Hair follicular keratinocyte (primary cell): ENCODE measurements around a stretch of chr12.

DNA sequence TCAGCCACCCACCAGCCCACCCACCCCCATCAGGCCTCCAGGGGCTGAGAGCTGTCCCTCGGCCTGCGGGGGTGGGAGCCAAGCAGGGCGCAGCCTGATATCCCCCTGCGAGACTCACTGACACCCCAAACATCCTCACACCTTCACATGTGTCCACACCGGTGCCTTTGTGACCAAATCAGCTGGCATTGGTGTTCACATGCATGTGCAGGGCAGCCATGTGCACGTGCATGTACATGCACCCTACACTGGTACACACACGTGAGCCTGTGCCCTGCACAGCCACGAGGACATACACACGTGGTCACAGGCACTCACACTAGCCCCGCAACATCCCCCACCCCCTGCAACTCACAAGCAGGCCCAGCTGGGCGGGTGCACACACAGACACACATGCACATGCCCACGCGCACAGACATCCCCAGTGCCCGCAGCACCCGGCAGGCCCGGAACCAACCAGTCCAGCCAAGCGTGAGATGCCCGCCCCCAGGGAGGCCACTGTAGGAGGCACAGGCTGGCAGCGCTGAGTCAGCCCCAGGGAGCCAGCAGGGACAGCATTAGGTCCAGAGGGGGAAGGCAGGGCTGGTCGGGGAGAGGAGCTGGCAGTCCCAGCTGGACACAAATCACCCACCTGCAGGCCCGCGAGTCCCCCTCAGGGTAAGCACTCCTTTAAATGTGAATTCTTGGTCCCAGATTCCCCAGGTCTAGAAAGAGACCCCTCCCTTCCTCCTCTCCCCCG, 5.3 kb downstream of the RASAL1 start:
- RAMPAGE, long total RNA: no peak

DNA sequence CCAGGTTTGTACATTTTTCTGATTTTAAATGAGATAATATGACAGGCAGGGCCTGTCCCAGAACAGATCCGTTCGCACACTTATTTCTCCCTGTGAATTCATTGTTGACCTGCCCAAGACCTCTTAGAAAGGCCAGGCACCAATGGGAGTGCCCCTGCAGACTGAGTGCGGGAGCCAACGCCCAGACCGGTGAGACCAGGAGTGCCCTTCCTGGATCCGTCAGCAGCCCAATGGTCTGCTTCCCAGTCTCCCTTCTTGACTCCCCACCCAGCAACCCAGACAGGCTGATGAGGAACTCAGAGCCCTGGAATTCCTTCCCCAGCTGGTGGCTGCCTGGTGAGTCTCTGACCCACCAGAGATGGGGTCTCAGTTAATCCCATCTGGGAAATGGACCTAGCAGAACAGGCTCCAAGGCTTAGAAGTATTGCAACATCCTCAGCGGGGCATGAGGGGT, 1.4 kb upstream of the RASAL1 start:
- RAMPAGE, long total RNA: no peak

- RAMPAGE, long total RNA: no peak
These were observed 12.0 kb downstream of the CFAP73 start for GRCh38 chr12:113161193-113162198.

- RAMPAGE, long total RNA: no peak
These were observed 1.2 kb downstream of the TPCN1 start for GRCh38 chr12:113222471-113222894.

- RAMPAGE, long total RNA: no peak
These were observed 21.3 kb downstream of the TPCN1 start for GRCh38 chr12:113242480-113243068.

GRCh38 chr12:113293138-113293867, 41.6 kb downstream of the SLC8B1 start:
- RAMPAGE, long total RNA: no peak

- RAMPAGE, long total RNA: no peak
These were observed 6.1 kb downstream of the SDS start for GRCh38 chr12:113397530-113397978.

GRCh38 chr12:113413424-113413973, 8.7 kb upstream of the SDSL start:
- RAMPAGE, long total RNA: no peak

DNA sequence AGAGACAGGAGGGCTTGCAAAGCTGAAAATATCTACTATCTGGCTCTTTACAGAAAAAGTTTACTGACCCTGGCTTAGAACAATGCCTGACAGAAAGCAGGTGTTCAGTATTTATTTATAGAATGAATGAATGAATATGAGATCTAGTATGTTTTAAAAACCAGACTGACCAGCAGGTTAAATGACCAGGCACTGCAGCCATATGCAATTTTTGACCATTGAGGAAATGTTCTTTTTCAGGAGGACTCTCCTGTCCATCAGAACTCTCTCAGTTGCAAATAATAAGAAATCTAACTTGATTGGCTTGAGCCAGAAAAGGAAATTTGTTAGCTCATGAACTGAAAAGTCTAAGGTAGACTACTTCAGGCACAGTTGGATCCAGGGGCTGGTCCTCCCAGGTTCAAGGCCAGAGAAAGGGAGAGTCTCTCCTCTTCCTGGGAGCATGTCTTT, 35.5 kb upstream of the LHX5 start:
- RAMPAGE, long total RNA: no peak

DNA sequence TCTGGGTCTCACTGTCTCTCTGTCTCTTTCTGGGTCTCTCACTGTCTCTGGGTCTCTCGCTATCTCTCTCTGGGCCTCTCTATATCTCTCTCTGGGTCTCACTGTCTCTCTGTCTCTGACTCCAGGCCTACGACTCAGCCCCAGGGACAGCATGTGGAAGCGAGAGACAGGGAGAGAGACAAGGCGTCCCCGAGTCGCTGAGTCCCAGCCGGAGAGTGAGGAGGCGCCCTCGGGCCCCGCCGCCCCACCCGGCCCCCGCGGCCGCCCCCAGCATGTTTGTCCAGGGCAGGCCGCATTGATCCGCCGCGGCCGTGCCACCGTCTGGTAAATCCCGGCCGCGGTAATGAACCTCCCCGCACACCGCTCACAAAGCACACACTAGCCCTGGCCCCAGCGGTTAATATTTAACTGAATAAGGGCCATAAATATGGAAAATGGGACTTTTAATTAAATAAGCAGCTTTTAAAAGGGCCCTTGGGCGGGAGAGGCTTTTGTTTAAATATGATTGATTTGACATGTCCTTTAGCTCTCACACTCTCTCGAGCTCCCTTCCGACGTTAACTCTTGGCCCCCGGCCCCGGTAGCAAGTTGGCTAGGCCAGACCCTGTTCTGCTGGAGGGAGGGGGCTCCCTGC, 200.1 kb downstream of the RBM19 start:
- RAMPAGE, long total RNA: no peak

DNA sequence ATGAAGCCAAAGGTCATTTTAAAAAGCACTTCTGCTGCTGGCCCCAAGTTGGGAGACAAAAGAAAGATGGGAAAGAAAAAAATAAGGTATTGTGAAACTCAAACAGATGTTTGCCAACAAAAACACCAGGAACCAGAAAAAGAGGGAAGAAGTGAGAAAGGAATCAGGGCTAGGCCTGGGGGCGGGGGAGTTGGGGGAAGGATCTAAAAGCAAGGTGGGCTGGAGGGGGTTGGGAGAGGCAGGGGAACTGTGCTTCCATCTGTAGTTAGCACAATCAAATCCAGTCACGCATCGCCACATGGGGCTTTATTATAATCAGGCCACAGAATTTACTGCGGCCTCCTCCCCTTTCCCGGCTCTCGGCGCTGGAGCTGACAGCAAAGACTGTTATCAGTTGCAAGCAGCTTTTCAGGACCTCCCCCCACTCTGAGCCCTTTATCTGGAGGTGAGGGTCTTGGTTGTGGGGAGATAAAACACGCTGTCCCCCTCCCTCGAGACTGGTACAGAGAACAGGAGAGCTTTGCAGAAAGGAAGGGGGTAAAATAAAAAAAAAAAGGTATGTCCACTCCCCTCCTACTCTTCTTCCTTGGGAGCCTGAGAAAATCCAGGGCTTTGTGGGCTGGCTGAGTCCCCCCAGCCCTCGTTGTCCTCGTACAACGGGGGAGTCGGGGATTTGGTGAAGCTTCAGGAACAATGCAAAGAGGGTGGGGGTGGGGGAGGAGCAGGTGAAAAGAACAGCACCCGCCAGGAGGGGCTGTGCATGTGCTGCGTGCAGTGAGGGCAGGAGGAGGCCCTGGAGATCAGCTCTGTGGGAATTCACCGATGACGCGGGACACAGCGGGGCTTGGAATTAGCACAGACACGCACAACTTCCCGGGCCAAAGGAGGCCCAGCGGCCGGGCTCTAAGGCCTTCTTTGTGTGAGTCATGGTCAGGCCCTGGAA, 33.2 kb downstream of the RBM19 start:
- RAMPAGE, long total RNA: no peak

DNA sequence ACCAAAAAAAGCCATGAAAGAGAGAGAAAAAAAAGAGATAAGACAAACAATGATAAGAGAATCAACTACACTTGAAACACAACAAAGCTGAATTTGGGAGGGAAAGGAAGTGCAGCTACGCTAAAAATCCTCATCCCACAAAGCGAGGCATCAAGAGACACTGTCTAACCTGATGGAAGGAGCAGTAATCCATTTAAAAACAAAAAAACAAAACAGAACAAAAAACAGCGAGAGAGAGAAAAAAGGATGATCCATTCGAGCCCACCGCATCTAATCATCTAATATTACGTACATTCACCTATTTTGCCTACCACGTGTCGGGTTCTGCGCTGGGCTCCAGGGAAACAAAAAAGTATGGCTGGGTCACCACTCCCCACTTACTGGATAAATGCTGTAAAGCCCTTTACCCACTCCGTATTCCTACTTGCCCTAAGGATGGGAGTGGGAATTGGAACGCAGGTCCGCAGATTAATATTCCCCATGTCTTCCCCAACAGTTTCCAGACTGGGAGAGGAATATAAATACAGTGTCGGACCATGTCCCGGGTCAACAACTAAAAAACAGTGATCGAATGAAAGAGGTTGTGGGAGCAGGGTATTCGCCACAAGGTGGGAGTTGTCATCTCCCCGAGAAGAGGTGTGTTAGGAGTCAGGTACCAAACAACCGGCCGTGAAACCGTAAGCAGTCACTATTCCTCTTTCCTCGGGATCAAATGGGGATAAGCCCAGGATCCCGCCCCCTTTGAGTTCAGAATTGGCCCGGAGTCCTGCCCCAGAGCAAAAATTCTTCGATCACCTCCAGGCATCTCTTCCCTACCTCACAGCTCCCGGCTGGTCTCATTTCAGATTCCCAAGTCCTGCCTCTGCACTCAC, 569 bp downstream of the RBM19 start:
- RAMPAGE, long total RNA: no peak

GRCh38 chr12:114368739-114369019, 37.3 kb downstream of the TBX5 start:
- RAMPAGE, long total RNA: no peak

DNA sequence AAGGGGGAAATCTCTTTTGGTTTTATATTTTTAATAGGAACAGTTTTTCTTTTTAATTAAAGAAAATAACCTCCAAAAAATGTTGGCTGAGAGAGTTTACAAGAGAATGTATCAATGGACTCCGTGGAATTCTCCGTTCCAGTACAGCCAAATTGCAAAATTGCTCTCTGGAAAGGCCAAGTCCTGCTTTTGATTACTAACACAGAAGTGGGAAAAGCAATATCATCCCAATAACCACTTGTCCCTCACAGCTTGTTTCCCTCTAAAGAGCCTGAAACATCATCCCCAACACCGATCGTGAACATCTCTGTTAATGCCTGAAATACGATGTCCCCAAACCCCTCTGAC, 36.8 kb downstream of the TBX5 start:
- RAMPAGE, long total RNA: no peak

- RAMPAGE, long total RNA: no peak
These were observed 41.1 kb upstream of the TBX5 start for GRCh38 chr12:114446996-114447479.

DNA sequence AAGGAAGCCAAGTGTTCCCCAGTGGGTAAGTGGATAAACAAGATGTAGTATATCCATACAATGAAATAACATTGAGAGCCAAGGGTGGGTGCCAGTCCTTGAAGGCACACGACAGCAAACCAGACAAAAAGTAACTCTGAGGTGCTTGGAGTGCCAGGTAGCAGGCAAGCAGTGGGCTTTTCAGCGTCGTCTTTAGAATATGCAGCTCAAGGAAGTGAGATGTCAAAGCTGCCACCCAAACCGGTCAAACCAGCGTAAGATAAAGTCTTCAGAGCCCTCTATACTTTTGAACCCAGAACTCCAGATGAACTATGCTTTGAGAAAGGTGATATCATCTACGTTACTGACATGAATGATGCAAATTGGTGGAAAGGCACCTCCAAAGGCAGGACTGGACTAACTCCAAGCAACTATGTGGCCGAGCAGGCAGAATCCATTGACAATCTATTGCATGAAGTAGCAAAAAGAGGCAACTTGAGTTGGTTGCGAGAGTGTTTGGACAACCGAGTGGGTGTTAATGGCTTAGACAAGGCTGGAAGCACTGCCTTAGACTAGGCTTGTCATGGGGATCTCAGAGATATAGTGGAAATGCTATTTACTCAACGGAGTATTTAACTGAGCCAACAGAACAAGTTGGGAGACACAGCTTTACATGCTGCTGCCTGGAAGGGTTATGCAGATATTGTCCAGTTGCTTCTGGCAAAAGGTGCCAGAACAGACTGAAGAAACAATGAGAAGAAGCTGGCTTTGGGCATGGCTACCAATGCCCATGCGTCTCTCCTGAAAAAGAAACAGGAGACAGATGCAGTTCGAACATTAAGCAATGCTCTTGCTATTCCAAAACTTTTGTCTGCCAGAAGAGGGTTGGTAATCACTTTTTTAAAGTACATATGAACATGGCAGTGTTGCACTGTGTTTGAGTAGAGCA, 95.7 kb downstream of the TBX3 start:
- RAMPAGE, long total RNA: no peak

- RAMPAGE, long total RNA: no peak
These were observed 48.1 kb downstream of the TBX3 start for GRCh38 chr12:114635768-114636315.

DNA sequence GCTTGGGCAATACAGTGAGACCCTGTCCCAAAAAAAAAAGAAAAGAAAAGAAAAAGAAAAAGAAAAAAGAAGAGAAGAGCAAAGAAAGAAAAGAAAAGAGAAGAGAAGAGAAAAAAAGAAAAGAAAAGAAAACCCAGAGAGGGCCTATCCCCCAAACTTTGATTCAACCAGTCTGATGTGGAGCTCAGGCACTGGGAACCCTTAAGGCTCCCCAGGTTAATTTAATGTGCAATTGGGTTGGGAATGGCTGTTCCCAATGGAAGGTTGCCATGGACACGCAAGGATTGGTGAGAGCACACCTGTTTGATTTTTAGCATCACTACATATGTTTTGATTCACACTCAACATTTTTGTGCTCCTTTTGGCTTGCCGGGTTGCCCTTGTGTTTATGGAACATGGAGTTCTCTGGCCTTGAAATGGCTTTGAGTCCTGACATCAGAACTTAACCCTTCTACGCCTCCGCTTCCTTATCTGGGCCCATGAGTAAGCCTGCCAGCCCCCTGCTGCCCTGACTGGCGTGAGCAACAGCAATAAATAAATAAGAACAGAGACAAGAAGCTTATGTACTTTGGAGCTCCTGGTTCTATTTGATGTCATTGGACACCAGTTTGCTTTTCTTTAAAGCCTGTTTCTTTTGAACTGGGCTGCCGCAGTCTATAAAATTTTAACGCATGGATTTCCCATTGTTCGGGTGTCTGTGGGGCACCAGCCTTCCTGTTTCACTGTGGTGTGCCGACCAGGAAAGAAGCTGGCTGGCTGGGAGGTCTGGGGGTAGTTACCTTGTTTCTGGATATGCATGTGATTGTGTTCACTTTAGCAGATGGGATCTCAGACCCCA, 28.0 kb downstream of the TBX3 start:
- RAMPAGE, long total RNA: no peak

- RAMPAGE, long total RNA: no peak
These were observed 27.3 kb downstream of the TBX3 start for GRCh38 chr12:114656611-114657203.

DNA sequence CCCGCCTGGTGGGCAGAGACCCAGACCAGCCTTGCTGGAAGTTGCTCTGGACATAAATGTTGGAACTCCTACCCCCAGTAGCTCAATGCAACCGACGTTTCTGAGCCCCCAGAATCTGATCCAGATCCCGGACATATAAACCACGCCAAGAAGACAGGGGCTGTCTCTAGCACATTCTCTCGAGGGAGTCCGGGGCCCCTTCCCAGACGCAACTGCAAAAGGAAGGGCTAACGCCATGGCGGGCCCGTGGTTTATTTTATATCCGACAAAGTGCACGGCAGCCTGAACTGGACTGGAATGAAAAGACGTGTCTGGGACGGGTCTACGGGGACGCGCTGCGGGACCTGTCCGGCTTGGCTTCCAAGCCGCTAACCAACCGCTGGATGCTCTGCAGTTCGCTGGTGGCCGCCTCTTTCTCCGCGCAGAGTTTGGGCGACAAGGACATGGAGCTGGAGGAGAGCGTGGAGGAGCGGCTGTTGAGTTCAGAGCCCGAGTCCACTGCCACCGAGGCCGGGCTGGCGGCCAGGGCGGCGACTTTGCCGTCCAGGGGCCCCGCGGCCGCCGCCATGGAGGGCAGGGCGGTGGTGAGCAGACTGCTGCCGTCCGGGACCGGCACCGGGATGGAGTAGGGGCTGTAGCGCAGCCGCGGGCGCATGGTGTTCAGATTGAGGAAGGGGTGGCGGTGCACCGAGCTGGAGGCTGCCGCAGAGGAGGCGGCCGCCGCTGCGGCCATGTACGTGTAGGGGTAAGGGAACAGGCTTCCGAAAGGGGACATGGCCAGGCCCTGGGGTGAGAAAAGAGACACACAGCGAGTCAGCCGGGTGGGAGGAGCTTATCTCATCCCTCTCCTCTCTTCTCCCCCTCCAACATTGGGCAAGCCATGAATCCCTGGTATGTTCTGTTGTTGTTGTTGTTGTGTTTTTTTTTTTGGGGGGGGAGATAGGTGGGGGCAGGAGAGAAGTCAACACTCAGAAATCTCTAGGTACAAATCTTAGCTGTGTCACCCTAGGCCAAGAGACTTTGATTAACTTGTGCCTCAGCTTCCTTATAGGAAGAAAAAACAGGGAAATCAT, 12.1 kb downstream of the TBX3 start:
- RAMPAGE, long total RNA: no peak